Tibial nerve (tissue), 3 donors: ENCODE data around the genes ZNF526, CIC and PSG1.

DNA sequence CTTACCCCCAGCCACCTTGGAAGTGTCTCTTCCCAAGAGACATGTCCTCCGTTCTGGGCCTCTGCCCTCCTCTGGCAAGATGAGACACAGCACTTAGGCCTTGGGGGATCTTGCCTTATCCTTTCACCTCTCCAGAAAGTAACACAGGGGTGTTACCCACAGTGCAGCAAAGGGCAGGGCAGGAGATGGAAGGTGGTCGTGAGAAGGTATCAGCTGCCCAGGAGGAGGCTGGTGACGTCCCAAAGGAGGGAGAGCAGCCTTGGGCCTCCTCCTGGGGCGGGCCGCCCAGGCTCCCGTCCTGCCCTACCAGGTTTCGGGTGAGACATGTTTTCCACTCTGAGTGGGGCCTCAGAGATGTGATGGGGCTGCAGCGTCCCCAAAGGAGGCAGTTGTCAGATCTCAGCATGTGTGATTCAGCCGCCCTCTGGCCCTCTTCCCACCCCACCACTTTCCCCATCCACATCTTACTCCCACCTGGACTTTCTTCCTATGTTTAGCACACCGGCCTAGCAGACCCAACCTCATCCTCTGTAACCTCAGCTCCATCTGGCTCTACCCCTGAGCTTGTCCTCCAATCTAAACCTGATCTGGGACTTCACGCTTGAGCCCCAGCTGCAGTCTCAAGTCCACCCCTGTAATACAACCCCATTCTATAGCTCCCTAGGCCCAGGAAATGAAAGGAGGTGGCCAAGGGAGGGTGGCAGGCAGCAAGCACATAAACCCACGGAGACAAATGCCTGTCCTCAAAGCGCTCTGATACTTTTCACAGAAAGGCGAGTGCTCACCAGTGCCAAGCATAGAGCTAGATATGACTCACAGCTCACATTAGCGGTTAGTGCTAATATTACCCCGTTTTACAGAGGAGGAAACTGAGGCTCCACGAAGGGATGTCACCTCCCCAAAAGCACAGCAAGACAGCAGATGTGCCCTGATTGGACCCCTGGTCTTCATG is 9.3 kb downstream of the POU2F2 start:
- PRO-cap = no peak
- RAMPAGE, long total RNA, 3 experiments = no peak in any of the 3 experiments

DNA sequence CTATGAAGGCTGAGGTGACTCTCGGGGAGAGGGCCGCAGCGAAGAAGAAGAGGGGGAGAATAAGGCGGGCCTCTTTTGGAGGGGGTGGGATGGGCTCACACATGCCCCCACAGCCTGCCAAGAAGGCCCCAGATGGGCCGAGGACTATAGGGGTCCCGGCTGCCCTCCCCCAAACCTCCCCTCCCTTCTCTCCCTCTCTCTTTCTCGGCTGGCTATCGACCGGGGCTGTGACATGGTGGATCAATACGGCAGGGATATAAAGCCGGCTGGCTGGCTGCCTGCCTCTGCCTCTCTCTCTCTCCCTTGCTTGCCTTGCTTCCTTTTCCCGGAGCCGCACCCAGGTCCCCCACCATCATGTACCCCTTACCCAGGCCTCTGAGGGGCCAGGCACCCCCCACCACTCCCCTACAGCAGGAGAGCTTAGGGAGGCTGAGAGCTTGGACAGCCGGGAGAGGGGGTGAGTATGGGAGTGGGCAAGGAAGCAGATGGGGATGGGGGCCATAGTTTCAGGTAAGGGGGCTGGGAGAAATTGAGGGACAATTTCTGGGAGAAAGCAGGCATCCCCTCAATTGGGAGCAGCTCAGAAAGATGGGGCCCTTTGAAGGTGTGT is 20.1 kb upstream of the POU2F2 start:
- PRO-cap = no peak
- RAMPAGE, long total RNA, 3 experiments = no peak in any of the 3 experiments

- PRO-cap = no peak
- RAMPAGE, long total RNA, 3 experiments = no peak in any of the 3 experiments
Measured at GRCh38 chr19:42209518-42209963, 7.9 kb downstream of the DEDD2 start.

- PRO-cap = unidirectional peak, plus-strand start at chr19:42217223
- RAMPAGE, long total RNA, 3 experiments = no peak in any of the 3 experiments
Measured at GRCh38 chr19:42216801-42217624, 464 bp downstream of the DEDD2 start.

DNA sequence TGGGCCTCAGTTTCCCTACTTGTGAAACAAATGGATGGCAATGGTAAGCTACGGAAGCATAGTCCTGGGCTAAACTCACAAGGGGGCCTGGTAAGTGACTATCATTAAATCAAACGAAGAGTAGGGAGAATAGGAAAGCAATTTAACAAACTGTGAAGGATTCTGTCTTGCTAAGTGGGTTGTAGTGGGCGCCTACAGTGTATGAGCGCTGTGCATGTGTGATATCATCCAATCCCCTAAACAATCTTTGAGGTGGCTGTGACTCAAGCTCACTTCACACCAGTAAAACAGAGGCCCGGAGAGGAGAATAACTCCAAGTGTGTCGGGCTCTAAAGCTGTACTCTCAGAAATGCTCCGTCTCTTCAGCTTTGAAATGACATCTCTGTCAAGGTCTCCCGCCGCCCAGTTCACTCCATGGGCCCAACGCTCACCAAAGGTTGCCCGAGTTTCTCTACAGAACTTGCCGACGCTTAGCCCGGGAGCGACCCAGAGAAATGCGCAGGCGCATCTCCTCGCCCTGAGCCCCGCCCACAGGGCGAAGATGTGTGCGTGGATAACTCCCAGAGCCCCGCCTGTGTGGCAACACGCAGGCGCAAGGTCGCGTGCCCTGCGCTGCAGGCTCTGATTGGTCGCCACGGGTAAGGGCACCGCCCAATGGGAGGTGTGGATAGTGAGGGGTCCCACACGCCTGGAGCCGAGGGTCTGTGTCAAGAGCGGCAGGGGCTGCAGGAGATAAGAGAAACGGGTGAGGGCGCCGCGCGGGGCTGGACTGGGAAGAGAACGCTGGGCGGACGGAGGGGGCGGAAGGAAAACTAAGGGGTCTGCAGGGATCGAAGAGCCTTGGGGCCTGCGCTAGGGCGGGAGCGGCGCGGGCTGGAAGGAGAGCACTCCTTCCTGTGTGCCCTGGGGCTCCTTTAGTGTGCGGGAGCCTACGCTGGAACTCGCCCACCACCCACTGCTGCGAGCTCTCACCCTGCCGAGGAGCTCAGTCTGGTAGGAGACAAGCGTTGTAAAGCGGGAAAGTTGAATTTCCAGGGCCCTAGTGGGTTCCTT is at the start of gene ZNF526:
ZNF526 (plus strand) TSS at position 670 of the 1,053 bp plus-strand sequence.
- PRO-cap = bidirectional peak, plus-strand start at position 670 of the sequence, minus-strand start at position 526 of the sequence
- RAMPAGE, long total RNA, 3 experiments = start-site peak on the plus strand in 2 of 3 experiments, centred at positions 663 to 664 of the sequence, 21 to 24 reads per replicate

DNA sequence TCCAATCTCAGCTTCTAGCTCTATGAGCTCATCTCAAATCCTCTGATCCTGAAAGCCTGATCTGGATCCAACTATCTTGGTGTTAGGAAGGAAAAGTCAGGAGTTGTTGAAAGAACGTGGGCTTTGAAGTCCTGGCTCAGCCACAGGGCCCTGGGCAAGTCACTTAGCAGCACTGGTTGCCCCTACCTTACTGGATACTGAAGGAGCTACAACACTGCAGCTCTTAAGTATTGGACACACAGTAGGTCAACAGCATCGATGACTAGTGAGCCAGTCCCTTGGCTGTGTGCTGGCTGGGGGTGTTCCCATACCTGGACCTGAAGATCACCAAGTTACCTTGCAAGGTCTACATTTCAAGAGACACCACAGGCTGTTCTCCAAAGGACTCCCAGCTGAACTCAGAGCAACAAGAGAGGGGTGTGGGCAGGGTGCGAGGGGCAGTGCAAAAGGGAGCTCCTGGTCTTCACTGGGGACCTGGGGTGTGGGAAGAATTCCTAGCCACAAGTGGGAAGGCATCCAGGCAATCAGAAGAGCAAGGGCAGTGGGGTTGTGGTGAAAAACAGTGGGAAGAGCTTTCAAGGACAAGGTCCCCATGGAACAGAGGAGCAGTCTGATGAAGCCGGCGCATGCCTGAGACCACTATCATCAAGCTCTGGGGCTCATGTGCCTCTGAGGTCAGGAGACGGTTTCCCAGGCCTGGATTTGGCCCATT is 4.5 kb upstream of the GSK3A start:
- PRO-cap = no peak
- RAMPAGE, long total RNA, 3 experiments = no peak in any of the 3 experiments

GRCh38 chr19:42247432-42248449 is 5.3 kb upstream of the GSK3A start:
- PRO-cap = no peak
- RAMPAGE, long total RNA, 3 experiments = no peak in any of the 3 experiments

DNA sequence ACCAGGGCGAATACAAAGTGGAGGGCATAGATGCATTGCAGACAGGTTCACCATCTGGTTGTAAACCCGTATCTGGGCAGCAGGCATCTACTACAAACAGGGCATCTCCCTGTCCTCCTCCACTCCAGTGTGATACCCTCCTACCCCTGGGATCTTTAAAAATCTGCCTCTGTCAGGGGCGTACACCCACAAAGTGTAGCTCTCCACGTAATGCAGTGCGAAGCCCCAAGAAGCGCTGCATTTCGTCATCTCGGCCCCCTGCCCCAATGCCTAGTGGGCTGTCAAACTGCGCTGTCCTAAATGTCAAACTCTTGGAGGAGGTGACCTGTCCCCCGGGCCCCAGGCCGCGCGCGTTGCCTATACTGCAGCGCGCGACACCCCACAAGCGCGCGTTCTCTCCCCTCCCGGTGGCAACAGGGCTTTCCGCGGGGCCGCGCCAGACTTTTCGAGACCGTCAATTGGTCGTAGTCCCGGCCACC is 1.2 kb upstream of the CIC start:
- PRO-cap = bidirectional peak, plus-strand start outside the sequence, minus-strand start at position 415 of the sequence
- RAMPAGE, long total RNA, 3 experiments = no peak in any of the 3 experiments

DNA sequence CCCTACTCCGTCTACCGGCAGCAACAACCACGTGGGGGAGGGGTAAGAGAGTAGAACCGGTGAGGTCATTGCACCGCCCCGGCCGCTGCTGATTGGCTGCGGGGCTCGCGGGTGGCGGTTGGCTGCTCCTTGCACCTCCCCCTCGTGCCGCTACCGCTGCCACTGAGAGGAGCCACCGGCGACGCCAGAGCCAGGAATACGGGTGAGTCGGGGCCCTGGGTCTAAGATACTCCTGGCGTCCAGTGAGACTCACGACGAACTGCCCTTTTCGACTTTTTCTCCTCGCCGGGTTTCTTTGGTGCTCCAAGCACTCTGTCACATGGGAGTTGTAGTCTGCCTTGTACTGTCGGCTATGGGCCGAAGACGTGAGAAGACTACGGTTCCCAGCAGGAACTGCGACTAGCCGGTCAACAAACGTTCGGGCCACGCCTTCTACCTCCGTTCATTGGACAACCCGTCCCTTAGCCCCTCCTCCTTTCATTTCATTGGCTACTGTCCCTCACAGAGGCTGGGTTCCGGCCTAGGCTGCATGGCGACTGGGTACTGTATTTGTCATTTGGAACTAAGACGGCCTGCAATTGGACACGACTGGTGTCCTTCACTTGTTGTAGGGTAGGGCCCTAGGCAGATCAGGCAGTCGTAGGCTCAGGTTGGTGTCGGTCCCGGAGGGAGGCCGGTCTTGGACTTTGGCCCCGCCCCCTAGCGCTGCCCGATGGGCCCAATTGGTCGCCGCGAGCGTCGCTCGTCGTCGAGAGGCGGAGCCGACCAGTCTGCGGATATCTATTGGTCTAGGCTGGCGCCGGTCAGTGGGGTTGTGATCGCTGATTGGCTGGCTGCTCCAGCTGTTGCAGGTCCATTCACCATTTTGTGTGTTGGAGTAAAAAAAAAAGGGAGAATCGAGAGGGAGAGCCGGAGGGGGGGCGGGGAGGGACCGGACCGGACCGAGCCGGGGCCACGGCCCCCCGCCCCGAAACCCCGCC is at the start of gene CIC:
CIC (plus strand) TSS at position 860 of the 980 bp plus-strand sequence.
- PRO-cap = bidirectional peak, plus-strand start at position 162 of the sequence, minus-strand start outside the sequence; unidirectional peak, minus-strand start at position 293 of the sequence; unidirectional peak, plus-strand start at position 880 of the sequence
- RAMPAGE, long total RNA, 3 experiments = start-site peak on the plus strand in 1 of 3 experiments, centred at position 888 of the sequence, 39 reads per replicate

GRCh38 chr19:42272795-42274115 is 4.2 kb downstream of the CIC start:
- PRO-cap = no peak
- RAMPAGE, long total RNA, 3 experiments = no peak in any of the 3 experiments

- PRO-cap = no peak
- RAMPAGE, long total RNA, 3 experiments = no peak in any of the 3 experiments
Measured at GRCh38 chr19:42295071-42296350, 6.4 kb upstream of the PRR19 start.

DNA sequence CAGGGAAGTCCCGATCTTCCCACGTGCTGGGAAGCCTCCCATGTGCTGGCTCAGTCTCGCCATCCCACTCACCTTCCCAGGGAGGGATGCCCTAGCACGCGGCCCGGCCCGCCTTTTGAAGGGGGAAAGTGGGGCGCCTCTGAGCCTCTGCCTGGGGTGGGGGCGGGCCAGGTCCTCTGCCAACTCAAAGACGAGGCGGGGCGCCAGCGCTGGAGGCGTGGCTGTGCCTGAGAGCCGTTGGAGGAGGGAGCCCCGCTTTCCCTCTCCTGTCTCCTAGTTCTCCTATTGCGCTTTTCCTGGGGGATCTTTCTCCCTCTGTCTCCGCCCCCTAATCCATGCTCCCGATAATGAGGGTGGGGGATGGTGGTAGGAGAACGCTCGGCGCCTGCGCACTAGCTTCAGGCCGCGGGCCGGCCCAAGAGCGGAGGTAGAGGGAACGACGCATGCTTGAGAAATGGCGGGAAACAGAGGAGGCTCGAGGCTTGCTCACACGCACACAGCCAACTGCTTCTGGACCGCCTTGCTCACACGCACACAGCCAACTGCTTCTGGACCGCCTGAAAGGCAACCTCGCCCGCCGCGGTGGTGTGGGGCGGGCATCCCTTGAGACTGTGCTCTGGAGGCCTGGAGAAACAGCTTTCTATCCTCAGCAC is 3.2 kb downstream of the LIPE start:
- PRO-cap = no peak
- RAMPAGE, long total RNA, 3 experiments = no peak in any of the 3 experiments

DNA sequence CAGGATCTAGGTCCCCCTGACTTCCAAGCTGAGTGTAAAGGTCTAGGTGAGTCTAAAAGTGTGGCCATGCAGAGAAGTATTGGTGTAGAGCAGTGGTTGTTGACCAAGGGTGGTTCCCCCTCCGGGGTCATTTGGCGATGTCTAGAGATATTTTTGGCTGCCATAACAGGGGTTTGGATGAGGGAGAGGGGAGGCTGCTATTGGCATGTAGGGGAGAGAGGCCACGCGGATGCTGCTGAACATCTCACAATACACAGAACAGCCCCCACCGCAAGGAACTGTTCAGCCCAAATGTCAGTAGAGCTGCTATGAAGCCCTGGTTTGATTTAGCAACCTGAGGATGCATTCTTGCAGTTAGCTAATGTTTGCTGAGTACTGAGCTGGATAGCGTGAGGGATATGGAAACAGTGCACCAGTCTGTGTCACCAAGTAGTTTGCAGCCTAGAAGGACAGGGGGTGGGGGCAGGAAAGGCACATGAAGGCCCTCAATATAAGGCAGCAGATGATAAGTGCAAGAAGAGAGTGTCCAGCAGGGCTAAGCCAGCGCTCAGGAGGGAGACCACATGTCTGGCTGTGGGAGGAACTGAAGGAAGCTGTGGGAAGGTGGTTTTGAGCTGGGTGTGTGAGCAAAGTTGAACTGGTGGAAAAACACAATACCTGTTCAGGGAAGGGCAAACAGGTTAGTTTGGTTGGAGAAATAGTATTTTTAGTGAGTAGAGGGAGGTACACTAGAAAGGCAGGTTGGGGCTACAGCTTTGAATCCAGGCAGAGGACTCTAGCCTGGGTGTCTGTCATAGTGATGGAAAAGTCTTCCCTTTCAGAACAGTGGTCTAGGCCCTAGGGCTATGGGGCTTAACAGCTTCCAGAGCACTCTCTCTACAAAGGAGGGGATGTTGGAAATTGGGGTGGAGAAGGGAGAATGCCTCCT is 1.7 kb downstream of the CXCL17 start:
- PRO-cap = no peak
- RAMPAGE, long total RNA, 3 experiments = no peak in any of the 3 experiments

DNA sequence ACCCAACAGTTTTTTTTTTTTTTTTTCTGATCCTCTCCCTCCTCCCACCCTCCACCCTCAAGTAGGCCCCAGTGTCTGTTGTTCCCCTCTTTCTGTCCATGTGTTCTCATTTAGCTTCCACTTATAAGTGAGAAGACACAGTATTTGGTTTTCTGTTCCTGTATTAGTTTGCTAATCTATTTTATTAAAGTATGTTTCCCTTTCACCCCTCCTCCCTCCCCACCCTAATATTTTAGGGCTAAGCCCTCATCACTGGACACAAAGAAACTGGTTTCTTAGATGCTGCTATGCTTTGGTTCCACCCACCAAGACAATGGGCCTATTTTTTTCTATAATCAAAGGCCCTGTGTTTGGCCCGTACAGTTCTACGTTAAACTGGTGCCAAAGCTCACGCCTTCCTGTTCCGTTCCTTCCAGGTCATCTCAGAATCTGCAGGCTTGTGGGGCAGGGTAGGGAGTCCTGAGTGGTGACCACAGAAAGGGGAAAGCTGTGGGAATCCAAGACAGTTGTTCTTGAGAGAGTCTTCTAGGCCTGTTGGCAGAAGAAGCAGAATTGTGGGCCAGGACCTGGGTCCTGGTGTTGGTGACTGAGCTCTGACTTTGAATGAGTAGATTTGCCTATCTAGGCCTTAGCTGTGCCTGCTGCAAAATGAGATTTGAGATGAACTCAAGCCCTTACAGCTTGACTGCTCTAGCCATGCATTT is 18.9 kb upstream of the CXCL17 start:
- PRO-cap = no peak
- RAMPAGE, long total RNA, 3 experiments = no peak in any of the 3 experiments

- PRO-cap = no peak
- RAMPAGE, long total RNA, 3 experiments = no peak in any of the 3 experiments
Measured at GRCh38 chr19:42468198-42468776, 25.5 kb upstream of the CXCL17 start.

GRCh38 chr19:42494255-42494907 is 33.9 kb downstream of the CEACAM1 start:
- PRO-cap = no peak
- RAMPAGE, long total RNA, 3 experiments = no peak in any of the 3 experiments

DNA sequence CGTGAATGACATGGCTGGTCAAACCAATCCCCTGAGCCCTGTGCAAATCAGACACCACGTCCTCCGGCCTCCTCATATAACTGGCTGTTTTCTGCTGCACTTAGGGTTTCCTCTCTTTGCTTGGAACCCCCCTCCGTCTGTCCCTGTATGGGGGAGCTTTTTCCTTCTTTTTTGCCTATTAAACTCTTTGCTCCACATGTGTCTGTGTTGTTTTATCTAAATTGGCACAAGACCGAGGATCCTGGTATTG is 30.3 kb upstream of the CEACAM1 start:
- PRO-cap = no peak
- RAMPAGE, long total RNA, 3 experiments = no peak in any of the 3 experiments

DNA sequence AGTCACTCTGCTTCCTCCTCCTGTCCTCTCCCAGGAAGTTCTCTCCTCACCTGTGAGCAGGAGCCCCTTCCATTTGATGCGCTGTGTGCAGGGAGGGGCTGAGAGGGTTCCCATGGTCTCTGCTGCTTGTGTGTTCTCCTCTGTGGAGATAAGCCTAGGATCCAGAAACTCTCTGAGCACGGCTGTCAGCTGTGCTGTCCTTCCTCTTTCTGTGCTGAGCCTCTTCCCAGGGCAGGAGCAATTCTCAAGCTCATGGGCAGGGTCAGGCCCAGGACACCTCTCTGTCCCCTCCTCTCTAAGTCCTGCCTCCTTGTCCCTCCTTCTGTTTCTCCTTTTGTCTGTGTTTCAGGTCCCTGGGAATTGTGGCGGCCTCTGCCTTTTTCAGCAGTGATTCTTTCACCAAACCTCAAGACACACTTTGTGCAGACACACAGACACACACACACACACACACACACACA is at the start of gene PSG1:
PSG1 (minus strand) TSS at position 246 of the 461 bp plus-strand sequence.
- PRO-cap = no peak
- RAMPAGE, long total RNA, 3 experiments = no peak in any of the 3 experiments

DNA sequence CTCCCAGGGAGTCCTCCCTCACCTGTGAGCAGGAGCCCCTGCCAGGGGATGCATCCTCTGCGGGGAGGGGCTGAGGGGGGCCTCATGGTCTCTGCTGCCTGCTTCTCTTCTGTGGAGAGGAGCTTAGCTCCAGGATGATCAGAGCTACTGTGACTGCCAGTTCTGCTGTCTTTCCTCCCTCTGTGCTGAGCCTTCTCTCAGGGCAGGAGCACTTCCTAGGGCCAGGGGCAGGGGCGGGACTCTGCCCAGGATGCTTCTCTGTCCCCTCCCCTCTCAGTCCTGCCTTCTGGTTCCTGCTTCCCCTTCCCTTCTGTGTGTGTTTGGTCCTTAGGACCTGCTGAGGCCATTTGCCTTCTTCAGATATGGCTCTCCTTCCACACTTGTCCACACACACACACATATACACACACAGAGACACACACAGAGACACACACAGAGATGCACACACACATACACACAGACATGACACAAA is 22.1 kb upstream of the CD177 start:
- PRO-cap = no peak
- RAMPAGE, long total RNA, 3 experiments = no peak in any of the 3 experiments

DNA sequence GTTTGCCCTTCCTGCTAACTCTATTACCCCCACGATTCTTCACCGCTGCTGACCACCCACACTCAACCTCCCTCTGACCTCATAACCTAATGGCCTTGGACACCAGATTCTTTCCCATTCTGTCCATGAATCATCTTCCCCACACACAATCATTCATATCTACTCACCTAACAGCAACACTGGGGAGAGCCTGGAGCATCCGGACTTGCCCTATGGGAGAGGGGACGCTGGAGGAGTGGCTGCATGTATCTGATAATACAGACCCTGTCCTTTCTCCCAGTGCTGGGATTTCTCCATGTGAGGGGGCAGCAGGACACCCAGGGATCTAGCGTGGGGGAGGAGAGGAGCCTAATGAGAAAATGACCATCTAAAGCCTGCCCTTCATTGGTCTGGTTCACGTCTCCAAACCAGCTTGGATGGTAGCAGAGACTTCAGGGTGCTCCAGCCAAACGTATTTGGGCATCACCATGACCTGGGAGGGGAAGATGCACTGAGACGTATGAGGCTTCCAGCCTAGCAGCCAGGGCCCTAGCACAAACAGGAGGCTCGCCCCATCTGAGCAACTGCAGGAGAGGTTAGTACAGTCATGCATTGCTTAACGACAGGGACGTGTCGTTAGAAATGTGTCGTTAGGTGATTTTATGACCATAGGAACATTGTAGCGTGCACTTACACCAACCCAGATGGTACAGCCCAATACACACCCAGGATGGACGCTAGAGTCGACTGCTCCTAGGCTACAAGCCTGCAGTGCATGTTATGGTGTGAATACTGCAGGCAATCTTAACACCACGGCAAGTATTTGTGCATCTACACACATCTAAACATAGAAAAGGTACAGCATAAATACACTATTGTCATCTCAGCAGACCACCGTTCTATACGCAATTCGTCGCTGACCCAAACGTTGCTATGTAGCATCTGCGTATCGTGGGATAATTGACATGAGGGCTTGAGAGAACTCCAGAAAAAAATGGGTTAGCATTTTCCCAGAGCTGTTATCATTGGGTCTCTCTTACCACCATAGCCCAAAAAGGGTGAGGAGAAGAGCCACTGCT is 9.1 kb downstream of the CD177 start:
- PRO-cap = no peak
- RAMPAGE, long total RNA, 3 experiments = no peak in any of the 3 experiments